ENCODE measurements around the gene CDKN2A.

DNA sequence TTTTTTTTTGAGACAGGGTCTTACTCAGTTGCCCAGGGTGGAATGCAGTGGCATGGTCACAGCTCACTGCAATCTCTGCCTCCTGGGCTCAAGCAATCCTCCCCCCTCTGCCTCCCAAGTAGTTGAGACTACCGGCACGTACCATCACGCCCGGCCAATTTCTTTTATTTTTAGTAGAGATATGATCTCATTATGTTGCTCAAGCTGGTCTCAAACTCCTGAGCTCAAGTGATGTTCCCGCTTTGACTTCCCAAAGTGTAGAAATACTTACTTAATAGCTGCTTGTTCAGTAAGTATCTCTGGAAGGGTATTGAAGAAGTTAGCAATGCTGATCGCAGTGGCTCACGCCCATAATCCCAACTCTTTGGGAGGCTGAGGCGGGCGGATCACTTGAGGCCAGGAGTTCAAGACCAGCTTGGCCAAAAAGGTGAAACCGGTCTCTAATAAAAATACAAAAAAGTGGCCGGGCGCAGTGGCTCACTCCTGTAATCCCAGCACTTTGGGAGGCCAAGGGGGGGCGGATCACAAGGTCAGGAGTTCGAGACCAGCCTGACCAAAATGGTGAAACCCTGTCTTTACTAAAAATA is 35.7 kb upstream of the PLIN2 start:
- PRO-cap: no peak

- PRO-cap: no peak
Measured at GRCh38 chr9:19229413-19229701, 1.1 kb upstream of the DENND4C start.

DNA sequence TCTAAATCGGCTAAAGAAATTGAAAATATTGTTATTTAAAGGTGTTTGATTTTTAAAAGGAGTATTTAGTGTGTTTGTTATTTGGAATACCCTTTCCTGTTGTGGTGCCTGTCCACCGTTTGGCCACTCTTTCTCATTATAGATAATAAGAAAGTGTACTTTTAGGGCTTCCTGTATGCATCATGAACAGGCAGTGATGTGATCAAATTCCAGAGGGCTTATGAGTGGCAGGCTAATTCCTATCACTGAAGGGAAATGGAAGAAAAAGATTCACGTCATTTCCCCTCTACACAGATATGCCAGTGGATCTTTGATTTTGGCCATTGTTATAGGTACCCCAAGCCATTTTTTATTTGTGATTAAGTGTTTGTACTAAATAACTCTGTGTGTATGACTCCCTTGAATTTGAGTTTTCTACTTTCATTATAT is 37.1 kb downstream of the RPS6 start:
- PRO-cap: no peak

GRCh38 chr9:19409667-19410389 is 1.0 kb downstream of the ACER2 start:
- PRO-cap: no peak

GRCh38 chr9:19934507-19934861 is 145.6 kb upstream of the SLC24A2 start:
- PRO-cap: no peak

DNA sequence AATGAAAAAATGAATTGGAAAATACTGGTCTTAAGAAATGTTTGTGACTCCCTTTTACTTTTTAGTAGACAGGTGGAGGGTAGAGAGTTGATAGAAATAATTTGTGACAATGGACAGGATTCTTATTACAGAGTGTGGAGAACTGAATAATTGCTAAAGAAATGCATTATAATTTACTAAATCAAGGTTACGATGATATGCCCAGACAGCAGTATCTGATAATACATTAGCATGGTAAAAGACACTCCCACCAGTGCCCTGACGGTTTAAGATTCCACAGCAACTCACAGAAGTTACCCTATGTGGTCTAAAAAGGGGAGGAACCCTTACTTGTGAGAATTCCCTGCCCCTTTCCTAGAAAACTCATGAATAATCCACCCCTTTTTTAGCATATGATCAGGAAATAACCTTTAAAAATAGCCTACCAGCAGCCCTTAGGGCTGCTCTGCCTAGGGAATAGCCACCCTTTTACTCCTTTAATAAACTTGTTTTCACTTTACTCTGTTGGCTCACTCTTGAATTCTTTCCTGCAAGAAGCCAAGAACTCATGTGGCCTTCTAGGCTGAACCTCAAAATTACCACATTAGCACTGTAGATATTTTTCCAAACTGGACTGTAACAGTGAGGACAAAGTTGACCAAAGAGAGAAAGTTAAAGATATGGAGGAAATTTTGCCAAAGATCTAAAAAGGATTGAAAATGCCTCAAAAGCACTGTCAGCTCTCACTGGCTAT is 244.8 kb upstream of the SLC24A2 start:
- PRO-cap: no peak

DNA sequence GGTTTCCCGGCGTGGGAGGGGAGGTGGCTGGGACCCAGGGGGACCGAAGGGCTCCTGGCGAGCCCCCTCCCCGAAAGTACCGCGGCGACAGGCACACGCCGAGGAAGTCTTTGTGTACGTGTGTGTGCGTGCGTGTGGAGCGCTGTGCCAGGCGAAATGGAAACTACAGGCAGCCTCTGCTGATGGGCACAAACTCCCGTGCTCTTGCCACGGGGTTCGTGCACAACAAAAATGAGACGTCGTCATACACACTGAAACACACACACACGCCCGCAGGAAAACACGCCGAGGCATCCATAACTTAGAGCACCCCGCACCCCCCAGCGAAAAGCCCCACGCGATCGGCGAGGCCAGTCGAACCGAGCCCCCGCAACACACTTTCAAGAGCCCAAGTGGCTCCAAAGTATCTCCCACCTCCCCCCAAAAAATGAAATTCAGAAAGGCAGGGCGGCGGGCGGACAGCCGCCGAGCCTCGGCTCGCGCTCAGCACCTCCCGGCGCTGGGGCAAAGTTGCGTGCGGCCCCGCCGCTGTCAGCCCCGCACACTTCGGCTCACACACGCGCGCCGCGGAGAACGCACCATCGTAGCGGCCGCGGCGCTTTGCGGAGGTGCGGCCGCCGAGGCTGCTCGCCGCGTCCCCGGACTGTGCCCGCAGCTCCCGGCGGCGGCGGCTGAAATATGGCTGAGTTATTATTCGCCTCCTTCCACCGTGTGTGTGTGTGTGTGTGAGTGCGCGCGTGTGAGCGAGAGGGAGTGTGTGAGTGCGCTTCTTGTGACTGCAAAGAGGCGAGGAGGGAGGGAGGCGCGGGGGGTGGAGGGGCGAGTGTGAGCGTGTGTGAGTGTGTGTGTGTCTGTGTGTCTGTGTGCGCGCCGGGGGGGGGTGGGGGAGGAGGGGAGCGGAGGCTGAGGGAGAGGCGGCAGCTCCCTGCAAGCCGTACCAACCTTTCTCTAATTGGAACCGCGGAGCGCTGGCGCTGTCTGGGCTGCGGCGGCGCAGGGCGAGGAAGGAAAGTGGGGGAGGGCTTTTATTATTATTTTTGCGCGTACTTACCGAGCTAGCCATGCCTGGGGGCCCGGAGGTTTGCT is 762 bp downstream of the MLLT3 start:
- PRO-cap: no peak

- PRO-cap: no peak
Measured at GRCh38 chr9:20659070-20659831, 24.8 kb upstream of the FOCAD start.

GRCh38 chr9:21030268-21030975 is 1.0 kb downstream of the HACD4 start:
- PRO-cap: no peak

GRCh38 chr9:21080172-21080378 is 2.3 kb upstream of the IFNB1 start:
- PRO-cap: no peak

- PRO-cap: no peak
Measured at GRCh38 chr9:21519577-21520459, 37.7 kb upstream of the IFNE start.

DNA sequence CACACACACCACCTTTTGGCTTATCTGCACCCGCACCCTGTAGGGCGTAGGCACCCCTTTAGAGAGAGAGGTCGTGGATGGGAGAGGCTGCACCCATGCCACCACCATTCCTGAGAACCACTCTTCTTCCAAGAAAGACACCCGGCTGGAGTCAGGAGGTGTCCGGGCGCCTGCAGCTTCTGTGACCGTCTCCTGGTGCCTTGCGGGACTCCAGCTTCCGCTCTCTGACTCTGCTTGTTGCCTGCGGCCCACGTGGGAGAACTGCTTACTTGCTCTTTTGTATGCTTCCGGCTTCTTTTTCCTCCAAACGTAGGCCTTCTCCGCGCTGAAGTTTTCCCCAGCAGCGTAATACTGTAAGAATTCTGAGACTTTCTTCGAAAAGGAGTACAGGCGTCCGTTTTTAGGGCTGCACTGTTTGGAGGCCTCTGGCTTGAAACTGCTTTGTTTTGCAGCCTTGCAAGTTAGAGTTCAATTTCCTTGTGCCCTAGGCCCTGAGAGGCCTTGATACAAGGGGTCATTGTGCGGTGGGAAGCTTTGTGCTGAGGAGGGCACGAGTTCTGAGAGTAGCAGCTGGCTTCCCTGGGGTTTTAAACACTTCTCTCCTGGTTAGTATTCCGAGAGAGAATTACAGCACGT is 711 bp downstream of the MTAP start:
- PRO-cap: bidirectional peak, plus-strand start at position 280 of the sequence, minus-strand start at position 202 of the sequence

DNA sequence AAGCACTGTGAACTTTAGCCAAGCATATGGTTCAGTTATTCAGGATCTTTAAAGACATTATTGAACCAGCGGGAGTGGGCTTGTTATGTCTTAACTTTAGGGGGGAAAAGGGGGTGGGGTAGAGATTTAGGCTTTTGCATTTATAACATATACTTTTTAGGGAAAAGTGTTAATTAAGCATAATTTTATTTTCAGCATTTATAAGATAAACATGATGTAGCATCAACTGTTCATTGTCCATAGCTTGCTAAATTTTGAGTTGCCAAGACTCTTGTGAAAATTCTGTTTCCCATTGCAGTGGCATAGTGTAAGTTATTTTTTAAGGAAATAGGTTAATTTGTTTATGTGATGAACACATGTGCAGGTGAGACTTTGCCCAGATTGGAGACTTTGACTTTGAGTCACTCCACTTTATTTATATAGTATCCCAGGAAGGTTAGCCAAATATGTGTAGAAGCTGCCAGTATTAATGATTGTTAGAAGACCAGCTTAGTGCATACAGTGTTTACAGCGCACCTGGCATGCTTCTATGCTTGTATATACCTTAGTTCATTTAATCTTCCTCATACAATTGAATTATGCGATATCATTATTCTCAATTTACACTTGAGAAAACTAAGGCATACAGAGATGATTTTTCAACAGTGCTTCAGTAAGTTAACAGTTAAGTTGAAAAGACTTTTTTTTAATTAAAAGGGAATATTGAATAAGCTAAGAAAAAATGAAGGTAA is 50.9 kb downstream of the MTAP start:
- PRO-cap: no peak

DNA sequence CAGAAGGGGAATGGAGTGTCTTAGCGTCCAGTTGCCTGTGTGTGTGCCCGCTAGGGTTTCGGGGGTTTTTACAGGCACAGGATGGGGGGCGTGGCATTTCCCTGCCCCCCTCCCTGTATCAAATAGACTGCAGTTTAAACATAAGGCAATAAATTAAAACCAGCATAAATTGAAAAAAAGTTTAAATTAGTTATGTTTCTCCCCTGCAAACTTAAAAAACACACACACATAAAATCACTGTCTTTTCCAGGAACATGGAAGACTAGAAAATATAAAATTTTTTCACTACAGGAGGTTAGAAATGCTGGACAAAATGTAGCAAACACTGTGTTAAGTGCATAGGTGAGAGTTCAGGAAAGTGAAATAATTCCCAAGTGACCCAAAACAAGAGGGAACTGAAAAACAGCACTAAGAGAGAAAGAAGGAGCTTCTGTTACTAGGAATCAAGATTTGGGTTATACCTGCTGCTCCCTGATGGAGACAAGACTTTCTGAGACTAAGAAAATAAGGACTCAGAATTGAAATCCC is 69.3 kb downstream of the CDKN2A start:
- PRO-cap: no peak

- PRO-cap: unidirectional peak, plus-strand start at chr9:21974445; bidirectional peak, plus-strand start at chr9:21975328, minus-strand start at chr9:21974856
Measured at GRCh38 chr9:21974283-21975497, at the start of gene CDKN2A. CDKN2A (minus strand) TSS chr9:21974857.

DNA sequence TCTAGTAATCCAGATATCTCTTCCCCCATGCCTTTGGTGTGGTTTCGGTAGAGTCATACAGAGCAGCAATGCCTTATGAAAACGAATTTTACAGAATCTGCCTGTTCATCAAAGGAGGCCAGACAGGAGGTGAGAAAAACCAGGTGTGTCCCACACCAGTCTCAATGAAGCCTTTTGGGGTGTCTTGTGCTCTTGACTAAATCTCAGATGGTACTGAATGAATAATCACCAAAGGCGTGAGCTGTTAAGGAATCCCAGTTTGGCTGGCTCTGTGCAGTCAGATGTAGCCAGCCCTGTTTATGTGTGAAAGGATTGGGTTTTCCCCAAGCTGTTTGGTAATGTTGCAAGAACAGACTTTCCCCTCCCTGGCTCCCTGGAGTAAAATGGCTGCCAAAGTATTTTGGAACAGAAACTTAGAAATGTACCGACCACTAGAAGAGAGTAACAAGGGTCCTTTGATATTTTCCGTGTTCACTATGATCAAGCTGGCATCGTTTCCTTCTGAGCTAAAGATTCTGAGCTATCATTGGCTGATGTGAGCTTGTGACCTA is 70.9 kb upstream of the CDKN2B start:
- PRO-cap: no peak

GRCh38 chr9:23598996-23599326 is 227.1 kb downstream of the ELAVL2 start:
- PRO-cap: no peak

- PRO-cap: no peak
Measured at GRCh38 chr9:25607580-25608022, 70.6 kb downstream of the TUSC1 start.

- PRO-cap: no peak
Measured at GRCh38 chr9:26210101-26211014, 532.1 kb upstream of the TUSC1 start.

GRCh38 chr9:27339760-27340239 is 42.9 kb upstream of the EQTN start:
- PRO-cap: no peak

All from SEM (cell line).